ENCODE data around the gene APOD.

DNA sequence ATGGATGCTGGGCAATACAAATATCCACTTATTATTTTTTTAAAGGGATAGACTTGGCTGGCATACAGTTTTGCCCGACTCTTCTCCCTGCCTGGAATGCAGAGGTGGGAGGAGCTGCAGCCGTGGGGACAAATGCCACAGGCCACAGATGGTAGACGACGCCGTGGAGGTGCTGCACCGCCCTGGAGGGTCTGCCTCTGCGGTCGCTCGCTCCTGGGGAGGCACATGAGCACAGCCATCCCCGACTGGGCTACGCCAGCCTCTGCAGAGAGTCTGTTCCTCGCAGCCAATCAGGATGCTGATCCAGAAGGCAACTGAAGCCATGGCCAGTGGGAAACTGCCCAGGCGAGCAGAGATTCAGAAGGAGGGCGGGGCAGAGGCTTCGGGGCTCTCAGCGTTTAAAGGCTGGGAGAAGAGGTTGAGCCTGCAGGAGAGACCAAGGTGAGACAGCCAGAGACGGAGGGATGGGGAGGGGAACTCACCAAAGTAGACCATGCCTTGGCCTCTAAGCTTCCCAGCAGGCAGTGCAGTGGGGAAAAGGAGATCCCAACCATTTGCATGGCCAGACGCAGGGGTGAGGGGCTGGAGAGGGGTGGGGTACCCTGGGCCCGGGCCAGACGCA is 12.0 kb upstream of the LRRC15 start:
- RRBS, result no CpG with 5 or more reads among the region's 20 CpGs

DNA sequence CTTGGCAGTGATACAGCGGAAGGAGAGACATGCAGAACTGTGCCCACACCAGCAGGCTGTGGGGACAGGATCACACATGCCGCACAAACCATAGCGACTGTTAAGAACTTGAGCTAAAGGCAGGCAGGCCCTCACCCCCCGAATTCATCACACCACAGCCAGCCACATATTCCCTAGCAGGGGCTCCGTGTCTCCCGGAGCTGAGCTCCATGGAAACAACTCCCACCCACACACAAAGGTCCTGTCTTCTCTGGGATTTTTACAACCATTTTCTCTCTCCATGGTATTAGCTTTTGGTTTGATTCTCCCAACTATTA is 3.0 kb upstream of the GP5 start:
- RRBS, result no CpG with 5 or more reads among the region's 6 CpGs

DNA sequence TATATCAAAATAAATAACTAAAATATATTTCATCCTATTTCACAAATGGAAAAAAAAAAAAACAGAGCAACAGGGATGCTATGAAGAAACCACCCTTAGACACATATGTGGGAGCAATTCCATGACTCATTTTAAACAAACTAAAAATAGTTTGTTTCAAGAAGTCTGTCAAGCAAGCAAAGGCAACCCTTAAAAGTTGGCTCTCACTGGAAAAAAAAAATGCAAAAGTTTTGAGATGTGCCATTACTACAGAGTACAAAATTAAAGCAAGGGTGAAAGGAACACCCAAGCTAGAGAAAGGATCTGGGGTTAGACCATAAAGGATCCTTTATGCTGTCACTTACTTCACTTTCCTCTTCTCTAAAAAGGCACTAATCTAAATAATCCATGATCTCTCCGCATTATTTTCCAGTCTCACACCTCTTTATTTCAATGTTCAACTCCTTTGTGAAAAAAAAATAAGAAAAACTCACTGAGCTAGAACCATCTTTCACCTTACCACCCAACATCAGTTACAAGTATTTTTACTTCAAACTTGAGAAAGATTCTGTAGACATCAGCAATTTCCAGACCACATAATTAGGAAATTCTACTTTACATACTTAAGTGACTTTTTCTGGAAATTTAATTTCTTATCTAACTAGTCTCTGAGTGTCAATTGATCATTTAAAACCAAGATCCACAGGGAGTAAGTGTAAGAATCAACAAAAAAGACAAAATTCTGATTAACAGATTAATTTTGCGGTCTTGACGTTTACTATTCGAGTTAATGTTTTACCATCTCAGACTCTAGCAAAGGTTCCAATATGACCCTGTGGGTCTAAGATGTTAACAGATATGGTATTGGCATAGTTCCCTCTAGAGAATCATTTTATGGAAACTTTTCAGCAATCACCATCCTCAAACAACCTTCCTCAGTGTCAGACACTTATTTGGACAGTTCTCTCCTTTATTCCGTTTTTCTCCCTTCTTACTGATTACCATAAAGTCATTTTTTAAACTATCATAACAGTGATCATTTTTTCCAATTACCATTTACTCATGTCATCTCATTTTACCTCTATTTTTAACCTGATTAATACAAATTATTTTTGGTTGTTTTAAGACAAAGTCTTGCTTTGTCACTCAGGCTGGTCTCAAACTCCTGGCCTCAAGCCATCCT is 5.2 kb downstream of the ATP13A3 start:
- RRBS, result no CpG with 5 or more reads among the region's 5 CpGs

DNA sequence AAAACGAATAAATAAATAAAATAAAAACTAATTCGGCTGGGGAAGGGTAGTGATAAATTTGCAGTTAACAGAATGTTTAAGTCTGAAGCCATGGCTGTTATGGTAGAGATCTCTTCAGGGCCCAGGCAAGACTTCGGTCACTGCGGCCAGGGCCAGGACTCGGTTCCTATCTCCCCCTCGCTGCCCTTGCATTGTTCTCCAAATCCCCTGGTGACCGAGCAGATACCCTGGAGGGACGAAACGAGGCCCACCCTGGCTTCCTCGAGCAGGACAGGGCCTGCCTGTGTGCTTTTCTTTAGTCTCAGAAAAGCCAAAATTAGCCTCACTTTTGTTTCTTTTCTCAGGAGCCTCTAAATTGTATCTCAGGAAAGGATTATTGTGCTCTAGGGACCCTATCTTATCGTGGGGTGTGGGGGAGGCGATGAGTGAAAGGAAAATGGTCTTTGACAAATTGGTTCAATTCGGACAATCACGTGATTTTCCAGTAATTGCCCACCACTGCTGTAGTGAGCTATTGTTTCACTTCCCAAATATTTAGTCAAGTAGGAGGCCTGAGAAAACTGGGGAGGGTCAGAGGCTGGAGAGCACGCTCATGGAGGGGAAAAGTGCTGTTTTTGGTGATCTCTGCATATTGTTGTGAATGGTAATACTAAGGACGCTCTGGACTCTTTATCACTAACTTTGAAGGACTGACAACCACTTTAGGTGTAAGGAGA is 61.7 kb downstream of the TMEM44 start:
- RRBS, result no CpG with 5 or more reads among the region's 16 CpGs

DNA sequence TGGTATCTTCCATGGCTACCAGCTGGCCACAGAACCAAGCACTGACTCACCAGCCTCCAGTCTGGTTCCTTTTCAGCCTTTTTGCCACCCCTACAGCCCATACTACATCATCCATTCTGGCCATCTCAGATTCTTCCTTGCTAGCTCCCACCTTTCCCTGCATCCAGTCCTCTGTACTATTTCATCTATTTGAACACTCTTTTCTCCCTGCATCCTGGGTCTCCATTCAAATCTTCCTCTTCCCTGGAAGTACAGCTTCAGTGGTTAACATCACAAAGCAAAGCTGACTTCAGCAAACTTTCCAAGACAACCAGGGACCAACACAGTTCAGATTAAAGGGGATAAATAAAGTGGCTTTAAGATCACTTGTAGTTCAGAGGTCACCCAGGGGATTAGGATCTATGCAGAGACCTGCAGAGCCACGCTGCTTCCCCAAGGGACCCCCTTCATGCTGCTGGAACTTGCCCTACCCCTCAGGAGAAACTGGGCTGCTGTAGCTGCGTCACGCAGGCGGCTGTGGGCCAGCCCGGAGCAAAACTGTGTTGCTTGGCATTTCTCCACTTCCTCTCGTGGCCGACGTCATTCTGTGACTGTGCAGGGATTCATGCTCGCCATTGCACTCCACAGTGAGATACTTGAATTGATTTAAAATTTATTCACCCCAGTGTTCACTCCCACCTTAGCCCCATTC is 46.0 kb downstream of the TMEM44 start:
- RRBS, result no CpG with 5 or more reads among the region's 9 CpGs

GRCh38 chr3:194587737-194588348 is 45.4 kb downstream of the TMEM44 start:
- RRBS, result no CpG with 5 or more reads among the region's 12 CpGs

GRCh38 chr3:194736294-194736951 is 50.7 kb downstream of the FAM43A start:
- RRBS, result no CpG with 5 or more reads among the region's 6 CpGs

- RRBS, result 11% methylated on average over 2 of the region's 21 CpGs
These were observed 55.4 kb downstream of the FAM43A start for GRCh38 chr3:194740822-194741728.

DNA sequence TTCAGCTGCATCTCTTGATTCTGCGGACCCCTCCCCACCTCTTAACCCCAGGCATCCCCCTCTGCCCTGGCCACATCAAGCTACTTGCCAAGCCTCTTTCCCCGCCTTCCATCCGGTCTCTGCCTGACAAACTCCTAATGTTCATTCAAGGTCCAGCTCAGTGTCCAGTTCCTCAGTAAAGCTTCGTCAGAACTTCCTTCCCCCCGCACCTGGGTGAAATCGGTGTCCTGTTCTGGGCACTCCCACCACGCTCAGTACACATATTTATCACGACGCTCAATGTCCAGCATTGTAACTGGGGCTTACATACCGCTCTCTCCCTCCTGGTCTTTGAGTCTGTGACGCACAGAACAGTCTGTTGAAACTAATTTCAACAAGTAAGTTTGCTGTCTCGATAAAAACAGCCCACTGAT is 192.1 kb downstream of the FAM43A start:
- RRBS, result no CpG with 5 or more reads among the region's 12 CpGs

DNA sequence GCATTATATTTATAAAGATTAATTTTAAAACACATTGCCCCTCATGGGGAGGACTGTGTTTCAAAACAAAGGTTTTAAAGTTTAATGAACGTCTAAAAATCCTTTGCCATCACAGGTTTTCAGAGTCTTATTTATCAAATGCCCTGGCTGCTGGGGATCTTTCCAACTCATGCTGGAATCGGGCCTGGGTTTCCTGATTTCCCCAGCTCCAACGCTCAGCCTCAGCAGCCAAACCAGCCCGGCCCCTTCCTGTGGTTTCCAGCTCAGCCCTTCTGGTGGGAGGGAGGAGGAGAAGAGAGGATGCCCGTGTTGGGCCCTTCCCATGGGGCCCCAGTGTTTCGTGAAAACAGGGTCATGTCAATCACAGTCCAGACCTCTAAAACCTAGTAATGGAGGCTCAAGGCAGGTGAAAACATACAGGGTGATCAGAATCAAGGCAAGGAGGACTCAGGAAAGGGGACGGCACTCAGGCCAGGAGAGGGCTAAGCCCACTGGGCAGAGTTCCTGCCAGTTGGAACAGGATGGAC is 194.3 kb downstream of the FAM43A start:
- RRBS, result no CpG with 5 or more reads among the region's 7 CpGs

GRCh38 chr3:195081366-195081897 is 189.5 kb downstream of the XXYLT1 start:
- RRBS, result no CpG with 5 or more reads among the region's 7 CpGs

DNA sequence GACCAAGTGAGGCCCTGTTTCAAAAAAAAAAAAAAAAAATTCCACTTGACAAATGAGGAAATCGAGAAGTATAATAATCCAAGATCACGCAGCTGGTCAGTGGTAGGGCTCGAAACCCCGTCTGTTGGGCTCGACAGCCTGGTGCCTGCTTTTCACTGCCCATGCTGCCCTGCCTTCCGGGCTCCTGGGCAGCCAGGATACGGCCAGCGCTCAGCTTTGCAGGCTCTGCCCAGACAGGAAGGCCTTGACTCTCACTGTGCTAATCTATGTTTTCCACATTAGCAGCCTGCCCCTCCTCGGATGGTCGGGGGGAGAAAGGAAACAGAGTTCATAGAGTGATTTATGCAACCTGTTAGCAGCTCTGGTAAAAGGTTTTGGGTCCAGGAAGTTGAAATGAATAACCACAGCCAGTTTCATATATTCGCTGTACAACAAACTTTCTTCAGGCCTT is 108.9 kb downstream of the XXYLT1 start:
- RRBS, result no CpG with 5 or more reads among the region's 11 CpGs

DNA sequence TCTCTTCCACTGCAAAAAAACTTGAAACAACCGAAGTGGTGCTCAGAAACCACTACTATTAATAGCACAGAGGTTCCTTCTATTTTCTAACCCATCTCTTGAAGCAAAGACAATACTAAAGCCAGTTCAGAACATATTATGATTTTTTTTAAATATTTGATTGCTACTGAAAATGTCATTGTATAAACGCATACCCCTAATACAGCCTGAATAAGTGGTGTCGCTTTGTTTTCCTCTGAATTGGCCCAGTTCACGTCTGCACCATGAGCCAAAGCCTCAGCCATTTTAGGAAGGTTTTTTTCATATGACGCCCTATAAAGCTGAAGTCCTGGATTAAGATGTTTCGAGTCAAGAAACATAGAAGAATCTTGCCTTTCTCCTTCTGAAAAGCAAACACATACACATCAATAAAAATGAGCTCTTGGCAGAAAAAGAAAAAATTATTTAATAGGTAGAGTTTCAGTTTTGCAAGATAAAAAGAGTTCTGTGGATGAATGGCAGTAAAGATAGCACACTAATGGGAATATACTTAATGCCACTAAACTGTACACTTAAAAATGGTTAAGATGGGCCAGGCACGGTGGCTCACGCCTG is 21.2 kb upstream of the XXYLT1 start:
- RRBS, result no CpG with 5 or more reads among the region's 8 CpGs

- RRBS, result no CpG with 5 or more reads among the region's 4 CpGs
These were observed 35.4 kb upstream of the XXYLT1 start for GRCh38 chr3:195306370-195306728.

GRCh38 chr3:195551293-195551866 is 8.3 kb upstream of the PPP1R2 start:
- RRBS, result no CpG with 5 or more reads among the region's 6 CpGs

GRCh38 chr3:195583689-195584249 is at the start of gene APOD:
Gene APOD, minus strand, starts transcription at chr3:195583940.
- RRBS, result no CpG with 5 or more reads among the region's 13 CpGs

DNA sequence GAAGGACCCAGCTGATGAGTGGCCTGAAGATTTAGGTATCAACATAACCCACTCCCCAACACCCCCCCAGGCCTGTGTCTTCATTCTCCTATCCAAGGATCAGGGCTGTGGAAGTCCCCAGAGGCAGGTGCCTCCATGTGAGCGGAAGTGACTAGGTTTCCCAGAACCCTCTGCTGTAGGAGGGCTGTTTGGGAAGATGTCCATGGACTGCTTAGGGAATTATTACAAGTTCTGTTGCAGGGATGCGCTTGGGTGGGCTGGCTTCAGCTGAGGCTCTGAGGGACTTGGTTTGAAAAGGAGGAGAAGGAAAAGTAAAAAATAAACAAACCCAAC is 12.0 kb upstream of the APOD start:
- RRBS, result no CpG with 5 or more reads among the region's 2 CpGs

DNA sequence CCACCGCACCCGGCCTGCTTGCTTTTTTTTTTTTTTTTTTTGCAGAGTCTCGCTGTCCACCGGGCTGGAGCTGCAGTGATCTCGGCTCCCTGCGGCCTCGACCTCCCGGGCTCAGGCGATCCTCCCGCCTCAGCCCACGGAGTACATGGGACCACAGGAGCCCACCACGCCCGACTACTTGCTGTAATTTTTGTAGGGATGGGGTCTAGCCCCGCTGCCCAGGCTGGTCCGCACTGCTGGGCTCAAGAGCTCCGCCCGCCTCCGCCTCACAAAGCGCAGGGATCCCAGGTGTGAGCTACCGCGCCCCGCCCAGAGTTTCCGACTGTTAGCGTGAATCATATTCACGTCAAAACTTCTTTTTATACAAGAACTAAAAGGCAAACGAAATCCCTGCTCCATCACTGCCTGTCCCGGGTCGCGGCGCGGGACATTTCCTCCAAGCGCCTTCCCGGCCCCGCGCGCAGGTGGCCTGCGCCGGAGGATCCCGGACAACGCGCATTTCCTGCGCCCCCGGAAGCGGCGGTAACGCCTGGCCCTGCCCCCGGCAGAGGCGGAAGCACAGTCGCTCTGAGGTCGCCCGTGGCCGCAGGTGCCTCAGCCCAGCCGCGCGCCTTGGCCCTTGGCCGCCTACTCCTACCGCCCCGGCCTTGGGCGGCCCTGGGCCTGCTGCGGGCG is 50.9 kb upstream of the APOD start:
- RRBS, result no CpG with 5 or more reads among the region's 61 CpGs

DNA sequence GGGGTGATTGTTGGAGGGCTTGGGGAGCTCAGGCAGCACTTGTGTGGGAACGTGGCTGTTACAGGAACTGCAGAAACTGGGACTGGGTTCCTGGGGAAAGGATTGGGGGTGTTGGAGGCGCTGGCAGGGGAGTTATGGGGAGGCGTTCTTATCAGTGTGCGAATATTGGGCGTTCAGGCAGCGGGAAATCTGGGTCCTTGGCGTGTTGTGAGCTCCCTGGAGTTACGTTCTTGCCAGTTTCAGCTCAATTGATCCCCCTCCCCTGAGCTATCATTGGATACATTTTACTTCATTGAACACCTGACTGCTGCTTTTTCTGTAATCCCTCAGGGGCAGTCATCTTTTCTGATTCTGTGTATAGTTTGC is 52.9 kb upstream of the APOD start:
- RRBS, result no CpG with 5 or more reads among the region's 8 CpGs

DNA sequence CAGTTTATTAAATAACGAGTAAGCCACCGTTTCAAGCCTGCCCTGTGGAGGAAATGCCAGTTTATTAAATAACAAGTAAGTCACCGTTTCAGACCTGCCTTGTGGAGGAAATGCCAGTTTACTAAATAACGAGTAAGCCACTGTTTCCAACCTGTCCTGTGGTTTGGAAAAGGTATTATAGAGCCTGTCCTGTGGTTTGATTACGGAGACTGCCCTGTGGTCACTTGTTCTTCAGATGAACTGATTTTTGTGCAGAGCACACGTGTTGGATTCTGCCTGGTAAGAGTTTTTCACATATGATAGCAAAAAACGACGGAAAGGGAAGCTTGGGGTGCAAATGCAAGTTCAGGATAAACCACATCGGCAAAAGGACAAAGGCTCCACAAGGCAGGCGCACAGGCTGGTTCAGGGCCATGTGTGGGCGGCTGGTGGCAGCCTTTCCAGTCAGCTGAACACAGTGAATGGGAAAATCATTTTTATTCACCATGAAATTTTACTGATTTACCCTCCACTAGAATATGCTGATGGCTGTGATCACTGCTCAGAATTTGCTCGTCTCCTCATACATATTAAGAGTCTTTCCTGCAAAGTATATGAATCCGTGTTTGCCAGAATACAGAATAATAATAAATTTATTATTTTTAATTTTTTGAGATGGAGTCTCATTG is 38.5 kb upstream of the MUC20 start:
- RRBS, result no CpG with 5 or more reads among the region's 13 CpGs

Measured in HCT116 (cell line).